Iris pigment epithelial cell (primary cell): ENCODE measurements around the gene PPP1R1C.

DNA sequence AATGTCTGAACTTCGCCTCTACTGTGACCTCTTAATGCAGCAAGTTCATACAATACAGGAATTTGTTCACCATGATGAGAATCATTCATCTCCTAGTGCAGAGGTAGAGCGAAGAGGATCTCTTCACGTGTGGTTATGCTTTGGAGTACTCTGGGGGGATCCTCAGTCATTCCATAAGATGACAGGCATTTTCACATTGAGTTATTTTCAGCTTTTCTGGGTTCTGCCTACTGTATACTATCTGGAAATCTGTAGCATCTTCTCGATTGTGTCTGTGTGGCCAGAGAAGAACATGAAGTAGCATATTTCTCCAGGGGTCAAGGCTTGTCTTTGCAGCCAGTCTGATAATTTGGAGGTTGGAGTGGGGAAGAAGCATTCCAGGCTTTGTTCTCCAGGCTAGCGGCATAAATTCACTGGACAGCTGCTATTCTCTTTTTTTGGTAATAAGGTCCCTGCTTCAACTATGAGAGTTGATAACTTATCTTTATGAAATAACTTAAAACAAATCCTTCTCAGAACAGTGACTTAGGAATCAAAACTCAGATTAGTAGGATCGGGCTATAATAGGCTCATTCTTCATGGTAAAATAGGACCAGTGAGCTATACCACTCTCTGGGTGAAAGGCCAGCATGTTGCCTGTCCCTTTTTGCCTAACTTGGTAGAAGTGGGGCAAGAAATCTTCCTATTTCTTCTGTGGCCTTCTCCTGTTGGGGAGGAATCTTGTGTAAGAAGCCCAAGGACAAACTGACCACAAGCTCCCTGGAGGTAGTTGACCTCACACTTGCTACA lies 13.8 kb downstream of the PLEKHA3 start:
- RRBS: no CpG with 5 or more reads among the region's 6 CpGs

- RRBS: no CpG with 5 or more reads among the region's 11 CpGs
Observed at GRCh38 chr2:178530359-178531171, 50.3 kb downstream of the PLEKHA3 start.

GRCh38 chr2:178547492-178547786 lies 67.2 kb downstream of the PLEKHA3 start:
- RRBS: no CpG with 5 or more reads among the region's 6 CpGs

DNA sequence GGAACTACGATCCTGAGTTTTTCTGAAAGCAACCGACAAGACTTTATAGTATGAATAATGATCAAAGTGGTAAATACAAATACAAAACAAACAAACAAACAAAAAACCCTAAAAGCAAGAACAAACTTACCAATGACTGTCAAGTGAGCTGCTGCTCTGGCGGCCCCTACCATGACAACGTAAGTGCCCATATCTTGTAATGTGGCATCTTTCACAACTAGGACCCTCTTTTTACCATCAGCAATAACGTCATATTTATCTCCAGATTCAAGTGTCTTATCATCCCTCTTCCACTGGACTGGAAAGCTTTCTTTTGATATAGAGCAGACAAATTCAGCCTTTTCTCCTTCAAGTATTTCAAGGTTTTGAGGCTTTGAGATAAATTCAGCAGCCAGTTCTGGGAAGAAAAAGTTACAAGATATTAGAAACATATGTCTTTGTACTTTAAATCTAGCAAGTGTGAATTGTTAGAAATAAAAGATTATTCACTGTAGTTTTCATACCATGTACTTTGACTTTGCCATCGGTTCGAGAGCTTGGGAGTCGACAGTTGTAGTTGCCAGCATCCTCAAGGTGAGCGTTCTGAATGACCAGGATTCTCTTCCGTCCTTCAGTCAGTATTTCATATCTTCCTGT lies 140.8 kb downstream of the PLEKHA3 start:
- RRBS: no CpG with 5 or more reads among the region's 10 CpGs

DNA sequence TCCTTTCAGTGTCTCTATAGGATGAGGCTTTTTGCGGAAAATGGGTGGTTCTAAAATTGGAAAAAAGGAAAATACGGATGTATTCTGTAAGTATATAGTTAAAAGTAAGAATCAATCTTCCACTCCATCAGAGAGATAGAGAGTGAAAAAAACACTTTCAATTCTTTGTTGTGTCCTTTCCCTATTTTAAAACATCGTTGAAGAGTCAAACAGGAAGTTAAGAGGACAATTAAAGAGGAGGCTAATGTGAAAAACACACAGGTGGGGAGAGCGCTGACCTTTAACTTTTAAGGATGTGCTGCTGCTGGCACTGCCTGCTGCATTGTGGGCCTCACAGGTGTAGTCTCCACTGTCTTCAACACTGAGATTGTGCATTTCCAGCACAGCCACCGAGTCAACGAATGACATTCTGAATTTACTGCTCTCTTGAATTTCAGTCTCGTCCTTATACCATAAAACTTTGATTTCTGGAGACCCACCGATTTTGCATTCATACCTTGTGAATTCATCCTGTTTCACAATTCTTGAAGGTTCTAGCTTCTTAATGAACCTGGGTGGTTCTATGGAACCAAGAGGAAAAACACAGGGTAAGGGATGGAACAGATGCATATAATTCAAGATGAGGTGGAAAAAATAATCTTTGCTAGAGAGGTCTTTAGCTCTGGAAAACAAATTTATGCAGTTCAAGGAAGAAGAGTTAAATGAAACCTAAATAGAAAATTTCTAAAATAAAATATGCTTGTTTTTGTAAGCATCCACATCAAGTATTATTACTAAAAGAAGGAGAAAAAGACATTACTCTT lies 91.8 kb downstream of the TTN start:
- RRBS: no CpG with 5 or more reads among the region's 8 CpGs

DNA sequence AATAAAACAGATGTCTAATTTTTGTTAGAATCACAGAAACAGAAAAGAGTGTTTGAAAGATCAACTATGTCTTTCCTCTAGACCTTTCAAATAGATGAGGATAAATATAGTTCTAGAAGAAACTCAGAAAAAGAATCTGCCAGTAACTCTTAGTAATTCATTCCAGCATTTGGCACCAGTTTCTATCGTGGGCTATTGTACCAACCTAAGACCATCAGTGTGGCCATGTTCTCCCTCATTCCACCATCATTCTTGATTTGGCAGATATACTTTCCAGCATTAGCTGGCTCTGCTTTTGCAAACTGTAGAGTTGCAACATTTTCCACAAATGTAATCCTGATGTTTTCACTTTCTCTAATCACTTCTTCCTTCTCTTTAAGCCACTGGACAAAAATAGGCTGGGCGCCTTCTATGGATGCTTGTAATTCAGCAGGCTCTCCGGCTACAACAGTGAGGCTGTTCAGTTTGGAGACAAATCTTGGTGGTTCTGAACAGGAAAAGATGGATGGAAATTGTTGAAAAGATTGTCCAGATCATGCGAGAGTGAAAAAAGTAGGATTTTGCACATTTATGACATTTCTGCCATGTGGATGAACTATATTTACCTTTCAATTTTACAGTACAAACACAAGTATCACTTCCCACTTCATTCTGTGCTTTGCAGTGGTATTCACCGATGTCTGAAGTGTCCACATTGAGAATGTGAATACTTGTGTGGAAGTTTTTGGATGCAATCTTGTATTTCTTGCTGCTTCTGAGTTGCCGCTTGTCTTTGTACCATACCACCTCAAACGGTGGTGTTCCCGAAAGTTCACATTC lies 81.9 kb downstream of the TTN start:
- RRBS: no CpG with 5 or more reads among the region's 8 CpGs

- RRBS: no CpG with 5 or more reads among the region's 9 CpGs
Observed at GRCh38 chr2:178863678-178864323, 56.6 kb upstream of the TTN start.

DNA sequence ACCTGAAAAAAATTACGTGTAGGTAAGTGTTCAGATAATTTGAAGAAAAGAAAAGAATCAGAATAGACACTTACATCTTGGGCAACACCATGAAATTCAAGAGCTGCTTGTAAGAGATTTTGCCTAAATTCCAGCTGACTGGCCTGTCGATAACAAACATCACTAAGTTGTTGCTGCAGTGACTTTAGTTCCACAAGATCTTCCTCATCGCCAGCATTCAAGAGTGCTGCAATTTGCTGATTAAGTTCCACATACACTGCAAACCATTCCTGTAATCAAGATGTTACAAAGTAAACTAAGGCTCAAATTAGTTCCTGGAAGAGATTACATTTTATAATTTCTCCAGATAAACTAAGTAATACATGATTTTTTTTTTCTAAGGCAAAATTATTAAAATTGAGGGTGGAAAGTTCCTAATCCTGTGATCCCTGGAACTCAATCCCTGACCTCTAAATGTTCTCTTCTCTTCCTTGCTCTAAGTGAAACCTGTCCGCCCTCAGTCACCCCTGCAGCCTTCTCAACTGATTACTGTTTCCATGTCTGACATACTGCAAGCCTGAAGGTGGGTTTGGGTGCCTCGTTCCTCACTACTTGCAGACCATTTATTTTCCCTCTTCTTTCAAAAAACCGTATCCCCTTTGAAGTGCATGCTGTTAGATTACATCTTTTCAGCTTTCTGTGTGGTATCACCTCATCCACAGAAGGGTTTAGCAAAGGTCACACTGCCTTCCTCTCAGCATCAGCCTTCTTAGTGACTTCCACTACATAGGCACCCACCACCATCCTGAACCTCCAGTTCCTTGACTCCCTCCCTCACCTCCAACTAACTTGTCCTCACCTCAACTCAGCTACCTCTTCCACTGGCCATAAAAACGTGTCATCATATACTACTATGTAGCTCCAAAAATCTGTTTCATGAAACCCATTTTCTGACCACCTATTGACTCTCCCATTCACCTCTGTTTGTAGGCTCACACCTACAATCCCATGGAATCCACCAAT lies 74.7 kb upstream of the CCDC141 start:
- RRBS: no CpG with 5 or more reads among the region's 7 CpGs

DNA sequence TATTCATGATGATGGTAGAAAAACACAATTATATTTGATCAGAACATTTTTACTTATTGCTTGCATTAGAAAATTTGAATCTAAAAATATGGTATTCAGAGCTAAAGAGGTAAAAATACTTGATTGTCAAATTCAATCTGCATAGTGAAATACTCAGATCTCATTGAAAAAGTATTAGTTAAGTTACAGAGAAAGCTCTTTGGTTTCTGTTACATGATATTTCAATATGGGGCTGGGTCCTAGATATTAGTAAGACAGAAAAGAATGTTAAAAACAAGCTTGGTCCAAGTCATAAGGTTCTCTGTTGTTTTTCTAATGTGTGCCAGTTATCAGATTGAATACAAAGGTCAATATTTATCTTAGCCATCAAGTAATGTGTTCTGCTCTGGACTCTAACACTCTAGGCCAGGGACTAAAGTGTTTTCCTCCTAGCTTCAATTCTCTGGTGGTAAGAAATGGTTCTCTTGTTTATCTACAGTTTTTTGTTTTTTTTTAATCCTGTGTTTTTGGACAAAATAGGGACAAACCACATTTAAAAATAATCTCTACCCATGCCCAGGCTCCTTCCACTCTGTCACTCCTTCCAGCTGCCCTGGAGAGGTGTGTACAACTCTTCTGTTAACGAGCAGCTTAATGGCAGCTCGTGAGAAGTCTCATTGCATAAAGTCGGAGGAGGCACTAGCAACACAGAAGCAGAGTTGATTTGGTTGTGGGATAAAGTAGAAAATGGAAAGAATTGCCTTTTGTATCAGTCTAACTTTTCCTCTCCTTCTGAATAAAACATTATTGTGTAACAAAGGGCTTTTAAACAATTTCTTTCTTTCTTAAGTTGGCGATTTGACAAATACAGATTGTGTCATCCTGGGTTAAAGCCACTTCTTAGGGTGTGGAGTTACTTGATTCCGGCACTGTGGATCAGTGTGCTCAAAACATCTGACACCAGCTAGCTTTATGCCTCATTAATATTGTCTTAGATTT lies 7.9 kb upstream of the SESTD1 start:
- RRBS: no CpG with 5 or more reads among the region's 5 CpGs

GRCh38 chr2:179581525-179582014 lies 279.8 kb downstream of the ZNF385B start:
- RRBS: no CpG with 5 or more reads among the region's 1 CpG

- RRBS: no CpG with 5 or more reads among the region's 16 CpGs
Observed at GRCh38 chr2:180056620-180057300, 49.7 kb upstream of the CWC22 start.

- RRBS: no CpG with 5 or more reads among the region's 1 CpG
Observed at GRCh38 chr2:180222629-180222967, 215.5 kb upstream of the CWC22 start.

GRCh38 chr2:180979375-180979907 lies 964 bp upstream of the UBE2E3 start:
- RRBS: no CpG with 5 or more reads among the region's 7 CpGs

- RRBS: no CpG with 5 or more reads among the region's 3 CpGs
Observed at GRCh38 chr2:181305009-181305463, 152.2 kb upstream of the ITGA4 start.

- RRBS: 5% methylated on average over 3 of the region's 46 CpGs
Observed at GRCh38 chr2:181457726-181458423, 689 bp downstream of the ITGA4 start.

DNA sequence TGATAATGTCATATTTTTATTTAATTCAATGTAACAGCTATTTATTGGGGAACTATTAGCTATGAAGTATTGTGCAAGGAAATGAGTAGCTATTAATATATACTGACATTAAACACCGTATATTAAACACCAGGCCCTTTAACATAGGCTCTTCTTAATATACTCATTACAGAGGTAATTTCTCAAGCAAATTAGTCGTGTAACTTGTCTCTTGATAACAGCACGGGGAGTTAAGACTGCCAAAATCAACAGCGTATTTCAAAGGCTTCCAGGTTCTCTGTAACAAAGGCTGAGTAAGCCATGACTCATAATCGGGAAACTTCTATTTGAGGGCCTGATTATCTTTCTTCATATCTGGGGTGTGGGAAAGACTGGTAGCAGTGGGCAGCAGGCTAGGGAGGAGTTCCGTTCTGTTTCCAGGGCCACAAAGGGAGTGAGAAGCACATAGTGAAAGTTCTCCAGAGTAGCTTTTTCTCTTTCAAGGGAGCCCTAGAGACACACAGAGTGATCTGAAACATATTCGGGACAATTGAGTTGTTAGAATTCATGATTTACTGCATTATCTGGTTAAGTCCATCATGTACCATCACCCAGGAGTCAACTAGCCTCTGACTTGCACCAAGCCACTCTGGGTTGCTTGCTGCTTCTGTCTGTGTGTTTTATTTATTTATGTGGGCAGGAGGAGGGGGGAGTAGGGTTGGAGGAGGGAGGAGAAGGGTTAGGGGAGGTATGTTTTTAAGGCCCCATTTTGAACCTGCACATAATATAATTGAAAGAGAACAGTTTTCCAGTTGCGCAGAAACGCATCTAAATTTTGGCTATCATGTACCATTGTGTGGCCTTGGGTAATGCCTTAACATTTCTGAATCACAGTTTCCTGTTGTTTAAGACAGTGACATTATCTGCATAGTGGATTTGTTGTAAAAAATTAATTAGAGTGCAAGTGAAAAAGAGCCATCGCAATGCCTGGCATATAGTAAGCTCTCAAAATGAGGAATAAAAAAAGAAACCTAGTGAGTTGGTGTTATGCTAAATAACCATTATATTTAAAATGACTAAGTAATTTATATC lies 80.5 kb upstream of the ITPRID2 start:
- RRBS: no CpG with 5 or more reads among the region's 10 CpGs

GRCh38 chr2:181861309-181861725 lies 30.2 kb upstream of the ITPRID2 start:
- RRBS: no CpG with 5 or more reads among the region's 6 CpGs

- RRBS: no CpG with 5 or more reads among the region's 3 CpGs
Observed at GRCh38 chr2:181898698-181899305, 7.3 kb downstream of the ITPRID2 start.

GRCh38 chr2:181929425-181930490 lies 38.2 kb downstream of the ITPRID2 start:
- RRBS: no CpG with 5 or more reads among the region's 1 CpG

- RRBS: no CpG with 5 or more reads among the region's 9 CpGs
Observed at GRCh38 chr2:181985460-181986288, at the start of gene PPP1R1C. Gene PPP1R1C (plus strand): TSS chr2:181985853.